Foreskin keratinocyte (primary cell): Measurements from ENCODE around the gene C2CD4A.

DNA sequence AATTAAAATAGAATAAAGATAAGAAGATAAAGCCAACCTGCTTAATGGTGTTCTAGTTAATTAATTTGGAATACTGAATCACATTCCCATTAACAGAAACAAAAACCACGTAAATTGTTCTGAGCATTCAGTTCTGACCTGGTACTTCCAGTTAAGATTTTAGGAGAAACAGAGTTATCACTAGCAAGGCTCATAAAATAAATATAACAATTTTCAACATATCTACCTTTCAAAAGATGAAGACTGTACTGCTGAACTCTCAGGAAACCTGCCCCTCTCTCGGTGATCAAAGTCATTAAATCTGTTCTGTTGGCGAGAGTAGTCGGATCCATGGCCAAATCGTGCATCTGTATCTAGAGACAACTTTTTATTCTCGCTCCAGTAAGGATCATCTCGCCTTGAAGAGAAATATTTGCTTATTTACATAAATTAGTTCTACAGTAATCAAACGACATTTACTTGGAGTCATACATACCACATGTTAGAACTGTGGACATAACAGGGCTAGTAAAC is 45.3 kb downstream of the SLTM start:
- RAMPAGE, total RNA, result no peak

DNA sequence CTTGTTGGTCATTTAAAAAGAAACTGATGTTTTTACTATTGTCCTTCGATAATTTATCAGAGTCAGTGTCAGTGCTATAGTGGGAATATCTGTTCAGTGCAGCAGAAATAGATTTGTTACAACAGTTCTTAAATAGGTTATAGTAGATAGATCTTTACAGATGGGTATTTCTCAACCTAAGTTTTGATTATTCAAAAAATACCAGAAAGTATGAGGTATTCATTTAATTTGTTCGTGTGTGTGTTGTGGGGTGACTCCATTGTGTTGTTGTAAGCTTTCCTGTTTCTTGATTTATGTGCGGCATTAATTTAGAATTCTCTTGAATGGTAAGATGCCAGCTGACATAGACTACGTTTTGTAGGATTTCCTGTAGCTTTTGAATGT is 1.1 kb downstream of the RNF111 start:
- RAMPAGE, total RNA, result no peak

DNA sequence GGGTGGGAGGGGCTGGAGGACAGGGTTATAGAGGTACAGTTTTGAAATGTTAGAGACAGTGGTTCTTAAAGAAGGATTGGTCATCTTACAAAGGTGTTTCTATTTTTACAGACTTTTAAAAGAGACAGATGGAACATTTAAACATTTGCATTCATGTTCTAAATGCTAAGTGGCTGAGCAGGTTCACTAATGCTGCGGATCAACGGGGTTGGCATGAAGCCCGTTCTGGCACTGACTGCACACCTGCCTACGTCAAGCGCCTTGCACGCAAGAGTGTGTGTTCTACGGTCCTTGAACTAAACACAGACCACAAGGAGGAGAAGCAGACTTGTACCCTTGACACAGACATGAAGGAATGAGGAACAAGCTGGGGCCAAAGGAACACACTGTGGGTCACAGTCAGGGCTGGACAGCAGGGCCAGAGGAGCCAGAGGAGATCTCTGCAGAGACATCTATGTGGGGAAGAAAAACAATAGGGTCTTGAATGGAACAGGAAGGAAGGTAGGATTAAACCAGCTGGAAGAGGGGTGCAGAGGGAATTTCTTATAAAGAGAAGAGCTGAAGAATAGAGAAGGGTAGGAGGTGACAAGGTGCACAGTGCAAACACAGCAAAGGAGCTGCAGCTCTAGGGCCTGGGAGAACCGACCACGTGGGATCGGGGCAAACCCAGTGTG is 47.9 kb upstream of the LDHAL6B start:
- RAMPAGE, total RNA, result no peak

- RAMPAGE, total RNA, result no peak
Measured at GRCh38 chr15:59309864-59310522, 62.7 kb downstream of the MYO1E start.

GRCh38 chr15:59616191-59616984 is 4.8 kb downstream of the GCNT3 start:
- RAMPAGE, total RNA, result no peak

- RAMPAGE, total RNA, result no peak
Measured at GRCh38 chr15:59688320-59689212, 554 bp downstream of the BNIP2 start.

GRCh38 chr15:60350970-60351447 is 46.8 kb downstream of the ANXA2 start:
- RAMPAGE, total RNA, result no peak

DNA sequence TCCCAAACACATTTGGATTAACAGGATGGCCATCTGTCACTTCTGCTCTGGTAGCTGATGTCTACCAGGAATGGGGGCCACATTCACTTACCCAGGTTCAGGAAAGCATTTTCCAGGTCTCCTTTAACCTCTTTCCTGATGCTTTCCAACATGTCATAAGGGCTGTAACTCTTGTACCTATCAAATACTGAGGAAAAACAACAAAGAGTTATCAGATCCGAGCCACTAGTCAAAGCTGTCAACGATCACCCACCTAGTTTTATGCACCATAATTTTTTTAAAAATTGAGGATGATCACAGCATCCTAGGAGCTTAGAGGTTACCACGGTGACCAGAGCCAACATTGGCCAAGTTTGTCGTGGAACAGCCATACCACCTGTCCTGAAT is 46.2 kb downstream of the ANXA2 start:
- RAMPAGE, total RNA, result no peak

DNA sequence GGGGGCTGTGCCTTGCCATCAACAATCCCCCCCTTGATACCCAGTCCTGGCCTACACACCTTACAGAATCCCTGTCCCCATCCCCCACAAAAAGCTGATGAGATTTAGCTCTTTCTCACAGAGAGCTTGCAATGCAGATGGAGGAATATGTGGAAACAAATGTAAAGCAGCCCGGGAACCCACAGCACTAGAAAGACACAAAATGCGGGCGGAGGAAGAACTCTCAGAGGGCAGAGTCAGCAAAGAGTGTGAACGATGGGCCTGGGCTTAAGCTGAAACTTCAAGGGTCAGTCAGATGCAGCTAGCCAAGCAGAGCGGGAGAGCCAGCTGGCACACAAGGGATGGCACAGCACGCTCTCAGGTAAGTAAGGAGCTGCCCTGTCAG is 43.1 kb downstream of the ANXA2 start:
- RAMPAGE, total RNA, result no peak

DNA sequence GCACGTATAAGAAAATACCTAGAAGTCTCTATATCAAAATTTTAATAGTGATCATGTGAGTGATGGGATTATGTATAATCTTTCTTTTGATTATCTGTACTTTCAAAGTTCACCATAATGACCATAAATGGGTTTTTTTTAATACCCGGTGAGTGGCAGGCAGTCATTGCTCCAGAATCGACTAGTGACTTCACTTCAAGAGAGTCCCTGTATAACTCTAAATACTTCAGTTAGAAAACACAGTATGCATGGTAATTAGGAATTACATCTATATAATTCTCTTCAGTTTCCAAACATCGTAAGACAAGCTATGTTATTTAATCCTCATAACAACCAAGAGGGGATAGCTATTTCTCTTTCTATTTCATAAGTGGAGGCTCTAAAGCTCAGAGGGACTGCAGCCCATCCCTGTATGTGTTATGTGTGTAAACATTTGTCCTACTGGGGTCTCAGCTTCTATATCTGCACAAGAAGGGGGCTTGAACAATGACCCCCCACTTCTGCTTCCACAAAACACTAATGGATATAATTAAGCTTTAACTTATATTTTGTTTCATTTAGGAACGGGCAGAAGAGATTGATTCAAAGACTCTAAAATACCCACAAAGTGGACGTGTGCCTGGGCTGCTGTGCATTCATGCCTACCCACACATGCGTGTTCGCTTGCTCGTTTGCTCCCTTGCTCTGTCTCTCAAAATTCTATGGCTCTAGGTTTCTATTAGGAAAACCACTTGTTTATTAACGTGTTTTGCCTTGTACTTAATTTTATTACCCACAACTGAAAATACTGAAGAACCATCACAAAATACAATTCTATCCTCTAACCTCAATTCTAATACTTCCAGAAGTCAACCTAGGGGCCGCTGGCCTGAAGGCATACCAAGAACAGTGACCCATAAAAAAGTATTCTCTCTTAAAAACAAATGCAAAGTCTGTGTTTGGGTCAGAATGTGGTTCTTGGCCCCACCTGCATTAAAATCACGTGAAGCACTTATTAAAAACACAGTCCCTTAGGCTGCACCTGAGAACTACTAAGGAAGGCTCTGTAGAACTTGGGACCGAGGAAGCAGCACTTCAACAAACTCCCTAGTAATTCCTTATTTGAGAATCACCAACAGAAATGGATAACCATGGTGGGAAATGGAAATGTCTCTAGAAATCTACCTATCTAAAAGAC is 28.8 kb downstream of the ANXA2 start:
- RAMPAGE, total RNA, result no peak

- RAMPAGE, total RNA, result no peak
Measured at GRCh38 chr15:60419895-60420212, 22.1 kb upstream of the ANXA2 start.

GRCh38 chr15:60423573-60424029 is 25.8 kb upstream of the ANXA2 start:
- RAMPAGE, total RNA, result no peak

DNA sequence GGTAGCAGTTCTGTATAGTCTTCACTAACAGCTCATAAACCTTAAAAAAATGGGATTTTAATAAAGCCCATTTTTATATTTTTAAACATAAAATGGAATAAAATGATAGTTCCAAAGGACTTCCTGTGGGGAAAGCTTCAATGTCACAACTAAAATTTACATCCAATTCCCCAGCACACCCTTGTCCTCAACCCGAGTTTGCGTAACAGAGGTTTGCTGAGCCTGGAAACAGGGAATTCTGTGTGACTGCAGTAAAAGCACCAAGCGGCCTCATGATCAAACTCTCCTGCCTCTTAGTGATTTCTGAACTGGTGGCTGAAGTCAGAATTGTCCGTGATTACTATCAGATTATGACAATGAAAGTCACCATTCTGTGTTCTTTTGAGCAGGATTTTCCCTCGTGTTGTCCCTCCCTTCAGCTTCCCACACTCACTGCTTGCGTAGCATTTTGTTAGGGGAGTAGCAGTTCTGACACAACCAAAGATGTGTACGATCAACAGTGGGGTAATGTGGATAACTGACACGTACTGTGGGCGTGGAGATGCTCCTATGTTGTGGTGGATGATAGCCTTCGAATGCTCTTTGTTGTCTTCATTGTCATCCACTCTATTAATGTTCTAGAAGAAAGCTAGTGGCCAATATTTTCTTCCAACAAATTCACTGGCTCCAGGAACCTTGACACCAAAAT is 67.7 kb upstream of the ICE2 start:
- RAMPAGE, total RNA, result no peak

GRCh38 chr15:60579569-60580500 is 100.9 kb upstream of the ICE2 start:
- RAMPAGE, total RNA, result no peak

- RAMPAGE, total RNA, result no peak
Measured at GRCh38 chr15:60968841-60969945, 259.9 kb downstream of the RORA start.

DNA sequence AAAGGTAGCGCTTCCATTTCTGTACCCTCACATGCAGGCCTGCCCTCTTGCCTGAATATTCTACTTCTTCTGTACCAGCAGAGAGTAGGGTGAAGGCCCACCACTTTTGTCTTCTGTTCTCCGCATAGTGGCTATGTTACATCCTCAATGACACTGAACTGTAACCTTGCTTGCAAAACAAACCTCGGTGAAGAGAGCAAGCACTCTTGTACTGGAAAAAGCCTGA is 151.4 kb downstream of the RORA start:
- RAMPAGE, total RNA, result no peak

GRCh38 chr15:61227918-61228582 is 1.1 kb downstream of the RORA start:
- RAMPAGE, total RNA, result no peak

DNA sequence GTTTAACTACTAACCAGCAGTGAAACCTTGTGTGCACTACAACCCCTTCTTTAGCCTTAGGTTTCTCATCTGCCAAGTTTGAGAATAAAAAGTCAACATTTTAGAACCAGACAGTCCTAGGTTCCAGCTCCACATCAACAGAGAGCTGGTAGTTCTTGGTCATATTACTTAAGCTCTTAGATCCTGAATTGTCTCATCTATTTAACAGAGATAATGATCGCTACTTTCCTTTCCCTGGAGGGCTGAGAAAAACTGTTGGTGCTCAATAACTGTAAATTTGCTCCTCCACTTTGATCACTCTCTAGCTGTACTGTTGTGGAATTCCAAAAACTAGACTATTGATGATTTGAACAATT is 160.6 kb upstream of the RORA start:
- RAMPAGE, total RNA, result no peak

GRCh38 chr15:62066557-62067100 is at the start of gene C2CD4A:
Gene C2CD4A, plus strand, starts transcription at chr15:62066977.
- RAMPAGE, total RNA, result no peak

- RAMPAGE, total RNA, result no peak
Measured at GRCh38 chr15:62109810-62110907, 43.4 kb downstream of the C2CD4A start.